Measurements from ENCODE around the genes PBX3 and ANGPTL2.

DNA sequence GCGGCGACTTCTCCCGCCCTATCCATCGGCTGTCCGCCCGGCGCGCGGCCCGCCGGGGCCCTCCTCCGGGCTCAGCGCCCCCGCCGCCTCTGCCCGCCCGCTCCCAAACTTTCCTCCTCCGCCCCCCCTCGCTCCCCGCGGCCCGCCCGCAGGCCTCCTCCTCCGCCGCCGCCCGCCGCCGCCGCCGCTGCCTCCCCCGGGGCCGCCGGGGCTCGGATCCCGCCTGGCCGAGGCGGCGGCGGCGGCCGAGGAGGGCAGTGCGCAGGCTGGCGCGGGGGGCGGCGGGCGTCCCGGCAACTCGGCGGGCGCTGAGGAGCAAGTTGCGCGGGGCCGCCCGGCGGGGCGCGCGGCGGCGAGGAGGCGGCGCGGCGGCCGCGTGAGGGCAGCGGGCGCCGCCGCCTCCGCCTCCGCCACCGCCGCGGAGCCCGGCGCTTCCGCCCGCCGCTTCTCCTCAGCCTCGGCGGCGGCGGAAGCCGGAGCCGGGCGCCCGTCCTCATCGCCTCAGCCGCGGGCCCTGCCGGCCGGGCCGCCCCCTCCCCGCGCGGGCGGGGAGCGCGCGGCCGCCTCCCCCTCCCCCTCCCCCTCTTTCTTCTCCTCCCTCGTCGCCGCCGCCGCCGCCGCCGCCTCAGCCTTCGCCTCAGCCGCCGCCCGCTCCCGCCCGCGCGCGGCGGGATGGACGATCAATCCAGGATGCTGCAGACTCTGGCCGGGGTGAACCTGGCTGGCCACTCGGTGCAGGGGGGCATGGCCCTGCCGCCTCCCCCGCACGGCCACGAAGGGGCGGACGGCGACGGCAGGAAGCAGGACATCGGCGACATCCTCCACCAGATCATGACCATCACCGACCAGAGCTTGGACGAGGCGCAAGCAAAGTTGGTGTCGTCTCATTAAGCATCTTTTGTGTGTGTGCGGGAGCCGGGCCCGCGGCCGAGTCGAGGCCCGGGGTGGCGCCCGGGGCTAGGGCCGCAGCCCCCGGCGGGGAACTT is at the start of gene PBX3:
Gene PBX3 (plus strand): TSS at position 592 of the 986 bp plus-strand sequence.
- RRBS: 2% methylated on average over 61 of the region's 151 CpGs

- RRBS: 5% methylated on average over 11 of the region's 30 CpGs
These were observed 1.4 kb downstream of the PBX3 start for GRCh38 chr9:125748451-125749055.

- RRBS: no CpG with 5 or more reads among the region's 6 CpGs
These were observed 12.1 kb downstream of the PBX3 start for GRCh38 chr9:125759223-125759780.

GRCh38 chr9:125929519-125929971 is 182.4 kb downstream of the PBX3 start:
- RRBS: no CpG with 5 or more reads among the region's 5 CpGs

DNA sequence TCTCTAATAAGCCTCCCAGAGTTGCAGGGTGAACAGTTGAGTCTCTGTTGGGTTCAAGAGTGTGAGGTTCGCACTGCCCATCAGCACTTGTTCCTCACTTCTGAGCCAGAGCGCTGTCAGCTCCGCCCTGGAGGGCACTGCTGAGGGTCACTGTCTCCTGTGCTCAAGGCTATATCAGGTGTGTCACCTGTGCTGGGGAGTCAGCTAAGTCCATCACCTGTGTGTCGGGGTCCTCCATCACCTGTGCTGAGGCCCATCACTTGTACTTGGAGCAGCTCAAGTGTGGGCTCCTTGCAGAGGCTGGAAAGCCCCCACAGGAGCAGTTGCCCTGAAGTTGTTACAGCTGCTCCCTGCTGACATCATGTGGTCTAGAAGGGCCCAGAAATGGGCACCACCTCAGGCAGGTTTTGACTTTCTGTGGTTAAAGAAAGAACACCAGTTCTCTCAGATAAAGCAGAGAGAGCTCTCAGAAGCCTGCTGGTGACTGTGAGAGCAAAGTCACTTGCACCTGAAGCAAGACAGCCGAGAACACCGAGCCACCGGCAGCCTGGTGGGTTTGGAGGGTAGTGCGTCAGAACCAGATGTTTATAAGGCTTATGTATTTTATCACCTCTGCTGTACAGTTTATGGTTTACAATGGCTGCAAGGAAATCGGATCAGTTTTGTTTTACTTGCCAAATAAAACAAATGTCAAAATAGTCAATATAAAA is 70.4 kb downstream of the MVB12B start:
- RRBS: no CpG with 5 or more reads among the region's 9 CpGs

DNA sequence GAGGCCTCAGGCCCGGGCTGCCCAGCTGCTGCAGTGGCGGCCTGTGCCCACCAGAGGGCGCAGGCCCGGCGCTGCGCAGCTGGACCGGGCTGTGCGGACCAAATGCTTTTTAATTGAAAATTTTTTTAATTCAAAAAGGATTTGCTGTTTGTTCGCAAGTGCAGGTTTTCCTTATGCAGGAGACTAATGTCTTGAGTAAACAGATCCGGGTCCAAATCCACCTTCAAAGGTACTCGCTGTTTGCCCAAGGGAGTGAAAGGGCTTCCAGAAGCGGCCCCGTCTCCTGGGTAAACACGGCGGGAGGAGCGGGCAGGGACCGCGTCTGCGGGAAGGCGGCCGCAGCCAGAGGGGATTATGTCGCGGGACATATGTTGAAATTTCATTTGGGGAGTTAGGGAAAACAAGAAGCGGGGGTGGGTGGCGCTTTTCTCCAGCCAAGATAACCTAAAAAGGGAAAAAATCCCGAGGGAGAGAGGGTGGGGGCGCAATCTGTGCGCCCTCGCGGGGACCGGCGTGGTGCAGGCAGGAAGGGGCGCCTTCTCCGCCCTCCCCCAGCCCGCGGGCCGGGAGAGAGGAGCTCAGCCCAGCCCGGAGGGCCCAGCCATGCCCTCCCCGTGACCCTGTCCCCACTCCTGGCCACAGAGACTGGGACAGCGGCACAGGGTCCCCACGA is 114.3 kb upstream of the LMX1B start:
- RRBS: 5% methylated on average over 13 of the region's 41 CpGs

DNA sequence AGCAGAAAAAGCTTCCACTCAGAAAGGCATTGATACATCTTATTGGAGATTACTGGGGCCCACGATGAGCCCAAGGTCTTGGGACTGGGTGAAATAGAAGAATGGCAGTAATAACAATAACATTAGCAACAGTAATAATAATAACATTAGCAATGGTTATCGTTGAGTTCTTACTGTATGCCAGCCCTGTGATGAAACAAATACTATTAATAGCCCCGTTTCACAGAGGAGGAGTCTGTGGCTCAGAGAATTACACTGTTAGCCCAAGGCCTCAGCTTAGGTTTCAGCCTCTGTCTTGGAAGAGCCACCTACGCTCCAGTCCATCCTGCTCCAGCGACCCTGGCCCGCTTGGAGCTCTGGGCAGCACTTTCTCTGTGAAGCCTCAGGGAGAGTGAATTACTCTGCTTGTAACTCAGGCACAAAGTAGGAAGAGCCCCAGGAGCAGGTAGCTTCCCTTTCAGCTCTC is 26.6 kb upstream of the LMX1B start:
- RRBS: no CpG with 5 or more reads among the region's 6 CpGs

- RRBS: no CpG with 5 or more reads among the region's 11 CpGs
These were observed 27.4 kb downstream of the ZBTB43 start for GRCh38 chr9:126832003-126832926.

- RRBS: no CpG with 5 or more reads among the region's 15 CpGs
These were observed 21.9 kb upstream of the ZBTB34 start for GRCh38 chr9:126838350-126839088.

GRCh38 chr9:127090536-127091200 is 31.8 kb downstream of the ANGPTL2 start:
- RRBS: no CpG with 5 or more reads among the region's 4 CpGs

DNA sequence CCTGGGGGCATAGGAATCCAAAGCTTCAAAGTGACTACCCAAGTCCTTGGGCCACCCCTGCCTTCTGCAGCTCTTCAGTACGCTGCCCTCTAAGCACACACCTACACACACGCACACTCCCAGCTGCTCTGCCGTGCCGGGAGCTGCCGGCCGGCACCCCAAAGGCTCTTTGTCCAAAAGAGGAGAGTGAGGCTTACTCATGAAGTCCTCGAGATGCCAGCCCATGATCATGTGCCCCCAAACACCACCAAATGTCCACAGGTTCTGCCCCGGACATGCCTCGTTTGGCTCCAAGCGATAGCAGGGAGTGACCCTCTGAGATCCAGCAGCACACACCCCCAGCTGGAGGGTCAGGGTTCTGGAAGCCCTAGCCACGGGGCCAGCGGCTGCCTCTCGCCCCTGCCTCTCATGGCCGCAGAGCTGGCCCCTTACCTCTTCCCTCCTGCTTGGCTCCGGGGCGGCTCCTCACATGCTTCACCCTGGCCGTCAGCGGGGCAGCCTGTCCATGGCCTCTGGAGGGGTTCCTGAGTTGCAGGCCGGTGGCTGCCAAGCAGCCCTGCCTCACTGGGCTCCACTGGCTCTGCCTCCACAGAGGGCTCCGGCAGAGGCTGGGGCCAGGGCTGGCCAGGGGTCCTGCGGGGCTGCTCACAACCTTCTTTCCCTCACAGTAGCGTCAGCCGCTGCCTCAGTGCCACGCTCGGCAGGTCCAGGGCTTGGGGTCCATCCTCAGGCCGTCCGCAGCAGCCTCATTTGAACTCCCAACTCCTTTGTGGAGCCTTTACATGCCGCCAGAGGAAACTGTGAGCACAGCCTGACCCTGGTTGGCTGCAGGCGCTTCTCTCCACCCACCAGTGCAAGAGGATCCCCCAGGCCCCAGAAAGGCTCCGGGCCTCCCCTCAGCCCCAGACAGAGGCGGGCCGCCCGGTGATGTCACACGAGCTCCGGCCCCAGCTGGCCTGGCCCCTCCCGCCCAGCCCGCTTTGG is at the start of gene ANGPTL2:
Gene ANGPTL2 (minus strand): TSS at position 753 of the 984 bp plus-strand sequence.
- RRBS: 2% methylated on average over 9 of the region's 37 CpGs

DNA sequence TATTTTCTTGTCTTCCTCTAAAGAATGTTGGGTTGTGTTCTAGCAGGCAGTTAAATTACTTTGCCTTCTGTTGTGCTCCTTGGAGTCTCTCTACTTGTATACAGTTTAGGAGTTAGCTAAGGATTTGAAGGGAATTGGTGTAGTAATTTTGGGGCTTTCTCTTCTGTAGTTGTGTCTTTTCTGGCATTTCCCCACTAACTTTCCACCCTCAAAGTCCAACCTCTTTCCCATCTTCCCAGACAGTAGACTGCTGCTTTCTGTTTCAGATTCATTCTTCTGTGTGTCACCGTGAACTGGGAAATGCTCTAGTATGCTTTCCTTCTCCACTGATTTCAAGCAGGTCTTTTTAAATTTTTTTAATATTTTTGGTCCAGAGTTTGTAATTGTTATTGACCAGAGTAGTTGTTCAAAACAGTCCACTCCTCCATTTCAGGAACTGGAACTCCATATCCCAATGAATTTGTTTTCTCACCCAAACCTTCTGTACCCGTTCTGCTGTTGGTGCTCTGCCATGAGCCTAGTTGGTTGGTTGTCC is 4.6 kb upstream of the ANGPTL2 start:
- RRBS: no CpG with 5 or more reads among the region's 2 CpGs

- RRBS: no CpG with 5 or more reads among the region's 1 CpG
These were observed 39.2 kb downstream of the GARNL3 start for GRCh38 chr9:127303727-127304303.

GRCh38 chr9:127353759-127354428 is 43.1 kb upstream of the SLC2A8 start:
- RRBS: no CpG with 5 or more reads among the region's 9 CpGs

DNA sequence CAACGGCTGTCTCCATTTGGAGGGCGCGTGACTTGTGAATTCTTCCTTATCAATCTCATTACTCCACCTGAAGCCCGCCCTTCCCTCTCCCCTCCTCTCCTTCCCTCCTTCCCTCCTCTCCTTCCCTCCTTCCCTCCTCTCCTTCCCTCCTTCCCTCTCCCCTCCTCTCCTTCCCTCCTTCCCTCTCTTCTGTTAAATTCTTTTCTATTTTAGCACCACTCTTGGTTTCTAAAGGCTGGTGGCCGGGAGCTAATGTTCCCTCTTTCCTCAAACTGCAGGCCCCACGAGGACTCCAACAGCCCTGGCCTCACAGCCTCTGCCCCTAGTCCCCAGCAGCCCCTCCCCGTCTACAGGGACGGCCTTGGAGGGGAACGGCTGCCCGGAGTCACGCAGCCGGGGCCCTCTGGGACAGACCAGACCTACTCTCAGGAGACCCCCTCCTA is 58.4 kb downstream of the LRSAM1 start:
- RRBS: 89% methylated on average over 1 of the region's 12 CpGs

DNA sequence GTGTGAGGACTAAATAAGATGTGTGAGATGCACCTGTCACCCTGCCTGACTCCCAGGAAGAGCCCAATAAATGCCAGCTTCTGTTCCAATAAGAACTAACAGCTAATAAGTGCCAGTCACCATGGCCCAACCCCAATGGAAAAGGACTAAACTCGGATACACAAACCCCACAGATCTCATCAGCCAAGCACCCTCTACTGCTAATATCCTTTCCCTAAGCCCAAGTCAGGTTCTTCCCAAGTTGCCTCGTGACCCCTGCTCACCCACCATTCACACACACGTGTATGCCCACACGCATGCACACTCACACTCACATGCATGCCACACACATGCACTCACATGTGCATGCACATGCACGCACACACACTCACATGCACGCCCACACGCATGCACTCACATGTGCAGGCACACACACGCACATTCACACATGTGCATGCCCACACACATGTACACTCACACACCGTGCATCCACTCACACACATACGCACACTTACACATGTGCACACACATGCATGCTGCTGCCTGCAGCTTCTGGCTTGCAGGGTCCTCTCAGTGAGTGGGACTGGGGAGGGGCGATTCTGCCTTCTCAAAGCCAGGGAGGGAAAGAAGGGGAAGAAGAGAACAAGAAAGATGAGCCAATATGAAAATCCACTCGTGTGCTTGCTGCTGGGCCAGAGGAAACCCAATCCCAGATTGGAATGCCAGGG is 19.7 kb downstream of the NIBAN2 start:
- RRBS: no CpG with 5 or more reads among the region's 12 CpGs

DNA sequence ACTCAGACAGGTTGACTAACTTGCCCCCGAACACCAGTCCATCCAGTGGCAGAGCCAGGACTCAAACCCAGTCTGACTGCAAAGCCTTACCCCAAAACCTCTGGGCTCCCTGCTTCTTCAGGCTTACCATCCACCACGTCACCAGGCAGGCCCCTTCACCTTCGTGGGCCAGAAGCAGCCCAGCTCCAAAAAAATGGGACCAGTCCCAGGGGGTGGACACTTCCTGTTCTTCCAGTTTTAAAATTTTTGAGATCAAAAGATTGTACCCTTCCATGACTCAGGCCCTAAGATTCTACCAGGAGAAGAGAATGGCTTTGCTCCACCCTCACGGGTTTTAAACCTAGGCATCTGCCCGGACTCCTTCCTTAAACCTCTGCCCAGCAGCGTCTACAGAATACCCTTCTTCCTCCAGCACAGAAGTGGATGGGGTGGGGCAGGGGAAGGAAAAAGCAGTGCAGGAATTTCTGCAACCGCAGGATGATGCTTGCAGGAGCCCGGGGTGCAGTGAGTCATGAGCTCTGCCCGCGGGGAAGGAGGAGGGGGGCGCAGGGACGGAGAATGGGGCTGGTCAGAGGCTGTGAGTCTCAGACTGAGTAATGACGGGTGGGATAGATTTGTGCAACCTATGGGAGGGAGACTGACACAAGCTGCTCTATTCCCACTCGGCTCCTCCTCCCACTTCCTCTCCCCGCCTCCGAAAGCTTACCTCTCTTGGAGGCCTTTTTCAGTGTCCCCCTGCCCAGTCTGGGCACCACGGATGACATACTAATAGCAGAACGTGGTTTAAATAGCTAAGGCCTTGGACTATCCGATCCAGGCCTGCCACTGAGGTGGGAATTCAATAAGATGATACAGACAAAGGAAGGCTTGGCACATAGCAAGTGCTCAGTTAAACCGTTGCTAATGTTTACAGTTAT is 7.1 kb downstream of the NIBAN2 start:
- RRBS: no CpG with 5 or more reads among the region's 20 CpGs

DNA sequence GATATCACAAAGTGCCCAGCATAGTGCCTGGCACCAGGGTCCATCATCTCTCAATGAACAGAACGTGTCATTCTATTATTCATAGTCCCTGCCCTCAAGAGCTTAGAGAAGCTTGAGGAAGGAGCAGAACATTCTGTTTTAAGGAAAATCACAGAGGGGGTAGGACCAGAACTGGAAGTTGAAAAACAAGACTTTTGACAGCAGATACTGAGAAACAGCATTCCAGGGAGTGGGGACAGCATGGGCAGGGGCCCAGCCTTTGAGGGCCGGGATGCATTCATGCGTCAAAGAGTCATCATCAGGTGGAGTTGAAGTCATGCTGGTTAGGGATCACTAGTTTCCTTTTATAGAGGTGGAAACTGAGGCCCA is 1.6 kb upstream of the NIBAN2 start:
- RRBS: no CpG with 5 or more reads among the region's 3 CpGs

- RRBS: 92% methylated on average over 5 of the region's 14 CpGs
These were observed 30.1 kb upstream of the CFAP157 start for GRCh38 chr9:127676570-127677167.

- RRBS: no CpG with 5 or more reads among the region's 9 CpGs
These were observed 9.8 kb downstream of the SH2D3C start for GRCh38 chr9:127768640-127769128.

Data from AG09309 (cell line).